Duodenum (tissue), 1 donor: ENCODE results near the genes ABCB1 and STEAP1.

GRCh38 chr7:77653592-77654125, 42.6 kb upstream of the RSBN1L start:
- PRO-cap: no peak

GRCh38 chr7:77696530-77697400, 506 bp downstream of the RSBN1L start:
- PRO-cap: bidirectional peak, plus-strand start at chr7:77696848, minus-strand start at chr7:77696828

- PRO-cap: no peak
Measured at GRCh38 chr7:79191449-79192065, 261.9 kb downstream of the MAGI2 start.

- PRO-cap: no peak
Measured at GRCh38 chr7:79452536-79453361, 718 bp downstream of the MAGI2 start.

GRCh38 chr7:80312106-80312765, 177.6 kb downstream of the GNAI1 start:
- PRO-cap: no peak

GRCh38 chr7:80645872-80647026, 7.8 kb downstream of the CD36 start:
- PRO-cap: no peak

GRCh38 chr7:80758330-80758569, 119.8 kb downstream of the CD36 start:
- PRO-cap: no peak

GRCh38 chr7:81769378-81769821, 447 bp downstream of the HGF start:
- PRO-cap: no peak

DNA sequence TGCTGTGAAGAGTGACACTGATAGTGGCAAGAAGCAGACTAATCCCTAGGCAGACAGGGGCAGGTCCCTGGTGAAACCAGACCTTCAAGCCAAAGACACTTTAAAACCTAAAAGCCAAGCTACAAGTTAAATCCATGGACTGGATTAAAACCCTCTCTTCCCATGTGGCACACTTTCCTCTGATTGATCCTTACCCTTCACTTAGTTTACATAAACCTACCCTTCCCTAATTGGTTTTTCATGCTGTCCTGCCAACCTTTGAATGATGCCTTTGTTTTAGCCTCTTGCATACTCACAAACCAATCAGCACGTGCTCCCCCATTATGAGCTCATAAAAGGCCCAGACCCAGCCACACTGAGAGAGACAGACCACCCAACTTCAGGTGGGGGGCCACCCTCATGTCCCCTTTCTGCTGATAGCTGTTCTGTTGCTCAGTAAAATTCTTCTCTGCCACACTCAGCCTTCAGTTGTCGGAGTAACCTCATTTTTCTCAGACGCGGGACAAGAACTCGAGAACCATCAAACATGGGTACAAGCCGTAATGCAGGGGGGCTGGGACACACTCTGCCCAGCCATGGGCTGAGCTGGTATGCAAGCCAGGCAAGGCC, 51.5 kb downstream of the CACNA2D1 start:
- PRO-cap: no peak

DNA sequence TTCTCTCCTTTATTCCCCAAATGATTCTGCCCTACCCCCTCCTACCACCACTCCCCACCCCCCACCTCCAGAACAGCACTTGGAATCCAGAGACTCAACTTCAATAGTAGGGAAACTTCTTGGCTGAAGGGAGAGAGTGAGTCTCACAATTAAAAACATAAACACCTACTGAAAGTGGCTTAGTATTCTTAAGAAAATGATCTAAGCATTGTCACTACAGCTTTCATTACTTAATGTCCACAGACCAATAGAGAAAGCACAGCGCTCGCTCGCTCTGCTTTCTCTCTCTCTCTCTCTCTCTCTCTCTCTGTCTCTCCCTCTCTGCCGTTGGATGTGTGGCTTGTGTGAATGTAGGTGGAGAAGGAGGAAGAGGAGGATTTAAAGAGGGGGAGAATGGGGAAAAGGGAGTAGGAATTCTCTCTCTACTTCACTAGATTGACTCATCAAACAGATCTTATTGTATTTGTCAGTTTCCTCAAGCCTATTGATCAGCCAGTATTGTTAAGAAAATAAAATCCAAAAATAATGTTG, 1.6 kb upstream of the SEMA3A start:
- PRO-cap: no peak

- PRO-cap: no peak
Measured at GRCh38 chr7:84701839-84702411, 484.9 kb downstream of the SEMA3D start.

DNA sequence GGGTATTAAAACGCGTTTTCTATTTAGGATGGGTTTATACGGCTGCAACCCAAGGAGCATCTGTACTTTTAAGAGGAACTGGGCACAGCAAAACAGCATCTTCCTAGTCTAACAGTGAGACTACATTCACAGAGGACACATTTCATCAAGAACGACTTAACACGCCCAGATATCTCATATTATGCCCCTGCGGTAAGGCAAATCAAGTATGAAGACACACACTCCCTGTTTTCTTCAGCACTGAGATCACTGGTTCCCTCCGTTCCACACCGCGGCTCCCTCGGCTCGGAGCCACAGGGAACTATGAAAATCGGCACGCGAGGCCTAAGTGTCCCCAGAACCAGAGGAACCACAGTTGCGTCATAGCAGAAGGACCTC, 439 bp upstream of the DMTF1 start:
- PRO-cap: unidirectional peak, plus-strand start at position 240 of the sequence

DNA sequence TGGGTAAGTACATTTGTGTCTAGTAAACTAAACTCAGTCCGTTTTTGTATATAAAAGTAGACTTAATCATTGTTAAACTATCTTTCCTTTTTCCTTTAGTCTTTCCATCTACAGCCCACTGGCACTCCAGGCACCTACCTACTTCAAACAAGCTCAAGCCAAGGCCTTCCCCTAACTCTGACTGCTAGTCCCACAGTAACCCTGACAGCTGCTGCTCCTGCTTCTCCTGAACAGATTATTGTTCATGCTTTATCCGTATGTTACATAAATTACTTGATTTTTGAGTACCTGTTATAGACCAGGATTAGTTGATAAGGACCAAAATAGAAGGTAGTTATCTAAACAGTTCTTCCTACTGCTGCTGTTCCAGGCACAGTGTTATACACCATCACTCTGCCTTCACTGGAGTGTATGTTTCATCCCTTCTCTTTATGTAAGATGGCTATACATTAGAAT, 26.4 kb downstream of the TMEM243 start:
- PRO-cap: no peak

GRCh38 chr7:87465202-87465663, 10.2 kb downstream of the ABCB4 start:
- PRO-cap: no peak

- PRO-cap: unidirectional peak, minus-strand start at chr7:87600884
Measured at GRCh38 chr7:87600753-87601144, at the start of gene ABCB1. Gene ABCB1, minus strand, starts transcription at chr7:87600884.

DNA sequence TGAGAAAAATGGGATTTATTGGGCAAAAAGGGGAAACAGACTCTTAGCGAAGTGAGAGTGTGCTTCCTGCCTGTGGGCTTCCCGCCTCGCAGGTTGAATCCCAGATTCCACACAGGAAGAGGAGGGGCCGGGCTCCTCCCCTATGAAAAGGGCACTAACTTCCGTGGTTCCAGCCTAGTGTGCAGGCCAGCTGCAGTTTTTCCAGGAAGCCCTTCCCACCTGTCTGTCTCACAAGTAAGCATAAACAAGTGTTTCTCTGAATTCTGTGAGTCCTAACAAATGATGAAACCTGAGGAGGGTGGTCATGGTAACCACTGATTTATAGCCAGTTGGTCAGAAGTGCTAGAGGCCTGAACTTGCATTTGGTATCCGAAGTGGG, 54.6 kb upstream of the STEAP4 start:
- PRO-cap: no peak

DNA sequence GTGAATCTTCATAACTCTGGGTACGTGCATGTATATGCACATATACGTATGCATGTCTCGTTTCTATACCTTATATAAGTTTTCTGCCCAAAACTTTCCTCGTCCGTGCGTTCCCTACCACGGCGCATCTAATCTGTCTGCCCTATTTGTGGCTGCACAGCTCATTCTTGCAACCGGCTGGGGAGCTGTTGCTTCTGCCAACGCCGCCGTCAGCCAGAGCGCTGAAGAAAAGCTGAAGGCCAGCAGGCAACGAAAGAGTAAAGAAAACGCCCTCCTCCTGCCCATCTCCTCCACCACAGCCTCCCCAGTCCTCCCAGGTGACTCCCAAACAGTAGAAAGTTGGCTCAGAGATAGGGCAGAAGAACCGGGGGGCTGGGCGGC, 700 bp upstream of the ZNF804B start:
- PRO-cap: no peak

DNA sequence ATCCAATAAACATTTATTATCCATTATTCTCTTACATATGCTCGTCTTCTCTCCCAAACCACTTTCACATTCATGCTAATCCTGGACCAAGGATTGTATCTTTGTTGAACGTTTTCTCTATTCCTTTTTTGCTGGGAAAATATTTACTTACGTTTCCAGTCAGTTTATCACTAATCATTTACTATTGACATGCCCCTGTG, 3.2 kb downstream of the TEX47 start:
- PRO-cap: no peak

DNA sequence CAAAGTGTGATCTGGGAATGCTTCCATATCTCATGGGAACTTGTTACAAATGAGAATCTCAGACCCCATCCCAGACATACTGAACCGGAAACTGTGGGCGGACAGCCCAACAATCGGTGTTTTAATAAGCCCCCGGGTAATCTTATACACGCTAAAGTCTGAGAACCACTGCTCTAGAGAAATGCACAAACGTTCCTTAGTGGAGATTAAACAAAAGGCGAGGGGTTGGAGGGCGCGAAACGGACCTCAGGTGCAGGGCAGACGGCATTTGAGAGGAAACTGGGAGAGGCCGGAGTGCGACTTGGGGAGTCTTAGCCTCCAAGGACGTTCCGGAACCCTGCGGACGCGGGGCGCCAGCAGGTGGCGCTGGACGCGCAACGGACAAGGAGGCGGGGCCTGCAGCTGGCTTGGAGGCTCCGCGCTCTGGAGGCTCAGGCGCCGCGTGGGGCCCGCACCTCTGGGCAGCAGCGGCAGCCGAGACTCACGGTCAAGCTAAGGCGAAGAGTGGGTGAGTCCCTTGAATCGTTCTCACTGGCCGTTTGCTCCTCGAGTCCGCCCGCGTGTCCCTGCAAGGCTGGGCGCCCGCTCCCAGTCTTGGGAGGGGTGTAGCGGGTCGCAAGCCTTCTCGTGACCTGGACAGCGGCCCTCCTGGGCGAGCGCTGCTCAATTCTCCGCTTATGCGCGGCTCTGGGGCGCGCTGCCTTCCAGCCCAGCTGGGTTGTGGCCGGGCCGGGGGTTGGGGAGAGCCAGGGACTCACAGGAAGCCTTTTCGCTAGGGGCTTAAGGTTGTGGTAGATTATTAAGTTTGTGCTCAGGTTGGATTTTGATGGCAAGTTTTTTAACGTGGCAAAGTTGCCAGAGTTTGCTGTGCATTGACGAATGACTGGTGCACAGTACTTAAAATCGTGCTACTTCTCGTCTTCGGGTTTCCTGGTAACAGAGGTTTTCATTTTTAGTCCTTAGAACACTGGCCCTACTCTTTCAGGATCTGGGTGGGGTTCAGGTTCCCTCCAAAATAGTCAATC, at the start of gene STEAP1:
Gene STEAP1, plus strand, starts transcription at position 434 of the 1,025 bp plus-strand sequence.
- PRO-cap: bidirectional peak, plus-strand start at position 384 of the sequence, minus-strand start at position 332 of the sequence

GRCh38 chr7:90216258-90216881, 4.8 kb downstream of the STEAP2 start:
- PRO-cap: no peak